Paraaortic lymph node (tissue), 1 donor: ENCODE measurements around the genes RYR1 and LGALS7B.

DNA sequence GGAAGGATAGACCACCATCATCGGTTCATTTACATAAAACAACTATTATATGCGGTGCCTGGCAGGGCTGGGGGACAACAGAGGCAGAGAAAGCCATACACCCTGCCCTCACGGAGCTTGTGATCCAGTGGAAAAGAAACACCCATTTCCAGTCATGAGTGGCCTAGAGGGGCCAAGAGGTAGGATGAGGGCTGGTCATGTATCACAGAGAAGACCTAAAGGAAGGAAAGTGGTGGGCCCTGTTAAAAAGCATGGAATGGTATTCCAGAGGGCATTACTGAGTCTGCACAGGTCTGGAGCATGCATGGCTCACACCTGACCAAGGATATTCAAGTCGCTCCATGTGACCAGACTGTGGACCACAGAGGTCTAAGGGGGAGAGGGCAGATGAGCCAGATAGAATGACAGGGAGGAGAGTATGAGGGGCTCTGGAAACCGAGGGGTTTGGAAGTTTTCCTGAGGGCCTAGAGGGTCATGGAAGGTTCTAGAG lies 2.0 kb upstream of the CATSPERG start:
- PRO-cap = no peak

- PRO-cap = bidirectional peak, plus-strand start at chr19:38335871, minus-strand start at chr19:38335683
Observed at GRCh38 chr19:38335487-38335737, 218 bp upstream of the CATSPERG start.

GRCh38 chr19:38374195-38374539 lies 204 bp upstream of the PSMD8 start:
- PRO-cap = bidirectional peak, plus-strand start at chr19:38374788, minus-strand start at chr19:38374458

GRCh38 chr19:38392773-38393251 lies 4.3 kb downstream of the SPRED3 start:
- PRO-cap = no peak

DNA sequence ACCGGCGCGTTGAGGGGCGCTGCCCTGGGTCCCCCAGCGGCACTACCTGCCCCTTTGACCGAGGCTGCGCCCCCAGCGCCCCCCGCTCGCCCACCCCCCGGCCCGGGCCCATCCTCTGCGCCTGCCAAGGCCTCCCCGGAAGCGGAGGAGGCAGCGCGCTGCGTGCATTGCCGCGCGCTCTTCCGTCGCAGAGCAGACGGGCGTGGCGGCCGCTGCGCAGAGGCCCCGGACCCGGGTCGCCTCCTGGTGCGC lies 7.1 kb downstream of the SPRED3 start:
- PRO-cap = unidirectional peak, plus-strand start at position 195 of the sequence

DNA sequence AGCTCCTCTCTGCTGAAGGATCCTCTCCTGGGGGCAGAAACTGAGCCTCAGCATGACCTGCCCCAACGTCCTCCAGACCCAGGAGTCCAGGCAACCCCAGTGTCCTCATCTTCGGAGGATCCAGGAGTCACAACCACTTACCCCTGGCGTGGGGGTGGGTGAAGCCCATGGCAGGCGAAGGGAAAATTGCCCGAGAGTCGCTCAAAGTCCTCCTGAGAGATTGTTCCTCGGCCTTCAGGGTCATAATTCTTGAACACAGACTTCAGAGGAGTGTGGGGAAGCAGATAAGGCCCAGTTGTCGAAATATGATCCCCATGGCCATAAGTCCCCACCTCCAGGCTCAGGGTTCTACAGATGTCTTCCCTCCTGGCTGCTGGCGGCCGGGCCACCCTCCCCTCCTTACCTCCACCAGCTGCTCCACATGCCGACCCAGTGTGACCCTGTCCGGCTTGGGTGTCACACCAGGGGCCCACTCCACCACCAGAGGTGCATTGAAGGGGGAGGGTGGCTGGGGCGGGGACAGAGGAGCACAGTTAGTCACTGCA lies 10.0 kb downstream of the FAM98C start:
- PRO-cap = no peak

GRCh38 chr19:38433314-38433838 lies at the start of gene RYR1:
RYR1 (plus strand) TSS chr19:38433691.
- PRO-cap = no peak

DNA sequence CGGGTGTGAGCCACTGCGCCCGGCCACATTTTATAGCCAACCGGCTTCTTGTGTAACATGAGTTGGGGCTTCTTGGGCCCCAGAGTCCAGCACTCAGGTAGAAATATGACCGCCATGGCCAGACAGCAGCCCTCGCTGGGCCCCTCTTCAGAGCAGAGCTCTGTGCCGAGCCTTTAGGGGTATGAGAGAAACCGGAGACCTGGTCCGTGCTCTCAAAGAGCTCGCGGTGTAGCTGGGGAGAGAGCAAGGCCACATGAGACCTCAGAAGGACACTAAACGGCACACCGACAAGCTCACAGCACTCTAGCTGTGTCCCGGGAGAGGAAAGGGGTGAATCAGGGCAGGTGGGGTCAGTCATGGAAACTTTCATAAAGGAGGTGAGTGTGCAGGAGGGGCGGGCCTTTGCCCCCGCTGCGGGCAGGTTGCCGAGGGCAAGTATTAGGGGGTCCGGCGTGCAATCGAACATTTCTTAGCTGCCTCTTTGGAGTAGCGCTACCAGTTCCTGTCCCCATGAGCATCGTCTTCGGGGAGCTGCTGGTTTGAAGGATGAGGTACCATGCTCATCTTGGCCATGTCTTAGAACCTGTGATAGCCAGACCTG lies 15.8 kb downstream of the ACTN4 start:
- PRO-cap = no peak

GRCh38 chr19:38664313-38665290 lies 17.2 kb downstream of the ACTN4 start:
- PRO-cap = no peak

- PRO-cap = no peak
Observed at GRCh38 chr19:38701979-38702693, 42.1 kb downstream of the CAPN12 start.

- PRO-cap = no peak
Observed at GRCh38 chr19:38727583-38727810, 16.8 kb downstream of the CAPN12 start.

DNA sequence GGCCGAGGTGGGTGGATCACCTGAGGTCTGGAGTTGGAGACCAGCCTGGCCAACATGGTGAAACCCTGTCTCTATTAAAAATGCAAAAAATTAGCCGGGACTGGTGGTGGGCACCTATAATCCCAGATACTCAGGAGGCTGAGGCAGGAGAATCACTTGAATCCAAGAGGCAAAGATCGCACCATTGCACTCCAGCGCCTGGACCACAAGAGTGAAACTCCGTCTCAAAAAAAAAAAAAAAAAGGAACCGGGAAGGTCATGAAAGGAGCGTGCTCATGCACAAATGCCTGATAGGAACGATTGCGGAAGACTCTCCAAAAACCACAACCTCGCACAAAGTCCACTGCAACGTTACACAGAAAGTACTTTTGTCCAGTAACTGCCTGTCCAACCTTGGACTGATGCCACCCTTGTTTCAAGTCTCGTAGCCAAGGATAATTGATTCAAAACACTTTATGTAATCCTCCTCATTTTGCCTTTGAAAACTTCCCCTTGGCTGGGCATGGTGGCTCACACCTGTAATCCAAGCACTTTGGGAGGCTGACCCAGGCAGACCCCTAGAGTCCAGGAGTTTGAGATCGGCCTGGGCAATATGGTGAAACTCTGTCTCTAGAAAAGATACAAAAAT lies 13.8 kb downstream of the LGALS7 start:
- PRO-cap = no peak

GRCh38 chr19:38788782-38789417 lies at the start of gene LGALS7B:
LGALS7B (plus strand) TSS chr19:38789200.
- PRO-cap = no peak

- PRO-cap = no peak
Observed at GRCh38 chr19:38792393-38793174, 3.6 kb downstream of the LGALS7B start.

GRCh38 chr19:38811851-38812291 lies 874 bp downstream of the LGALS4 start:
- PRO-cap = no peak

DNA sequence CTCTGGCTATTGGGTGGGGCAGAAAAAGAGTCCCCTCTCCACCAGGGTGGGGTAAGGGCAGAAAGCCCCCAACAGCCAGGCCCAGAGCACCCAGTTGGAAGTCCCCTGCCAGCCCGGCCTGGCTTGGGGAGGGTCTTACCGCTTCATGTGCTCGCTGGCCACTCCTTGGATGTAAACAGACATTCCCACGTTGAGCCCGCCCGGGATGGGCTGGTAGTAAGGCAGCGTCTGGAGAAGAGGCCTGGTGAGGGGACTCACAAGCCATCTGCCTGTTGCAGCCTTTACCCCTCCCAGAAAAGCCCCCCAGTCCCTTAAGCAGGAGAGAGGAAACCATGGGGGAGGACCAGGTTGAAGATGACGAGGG lies 471 bp downstream of the LGALS4 start:
- PRO-cap = no peak

DNA sequence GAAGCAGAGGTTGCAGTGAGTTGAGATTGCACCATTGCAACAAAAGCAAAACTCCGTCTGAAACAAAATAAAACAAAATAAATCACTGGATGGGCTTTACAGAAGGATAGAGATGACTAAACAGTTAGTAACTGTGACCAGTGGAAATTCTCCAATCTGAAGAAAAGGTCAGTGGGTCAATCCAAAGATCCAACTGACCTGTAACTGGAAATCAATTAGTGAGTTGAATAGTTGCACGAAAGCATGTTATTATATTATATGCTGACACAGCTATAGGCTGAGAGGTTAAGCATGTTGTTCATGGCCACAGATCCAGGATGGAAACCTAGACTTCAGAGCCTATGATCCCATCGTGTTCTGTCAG lies 1.5 kb downstream of the ECH1 start:
- PRO-cap = no peak

DNA sequence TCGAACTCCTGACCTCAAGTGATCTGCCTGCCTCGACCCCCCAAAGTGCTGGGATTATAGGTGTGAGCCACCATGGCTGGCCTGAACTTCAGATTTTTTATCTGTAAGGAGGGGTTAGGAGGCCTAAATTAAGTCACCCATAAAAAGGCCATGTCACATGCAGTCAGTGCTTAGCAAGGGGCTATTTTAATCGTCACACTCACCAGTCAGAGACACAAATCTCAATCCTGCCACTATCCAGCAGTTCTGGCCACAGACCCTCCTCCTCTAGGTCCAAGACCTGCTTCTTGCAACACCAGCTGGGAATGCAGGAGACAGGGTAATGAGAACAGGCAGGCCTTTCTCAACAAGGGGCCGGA lies 1.5 kb downstream of the FBXO27 start:
- PRO-cap = no peak

GRCh38 chr19:39154185-39155324 lies 29.0 kb downstream of the PAK4 start:
- PRO-cap = no peak

DNA sequence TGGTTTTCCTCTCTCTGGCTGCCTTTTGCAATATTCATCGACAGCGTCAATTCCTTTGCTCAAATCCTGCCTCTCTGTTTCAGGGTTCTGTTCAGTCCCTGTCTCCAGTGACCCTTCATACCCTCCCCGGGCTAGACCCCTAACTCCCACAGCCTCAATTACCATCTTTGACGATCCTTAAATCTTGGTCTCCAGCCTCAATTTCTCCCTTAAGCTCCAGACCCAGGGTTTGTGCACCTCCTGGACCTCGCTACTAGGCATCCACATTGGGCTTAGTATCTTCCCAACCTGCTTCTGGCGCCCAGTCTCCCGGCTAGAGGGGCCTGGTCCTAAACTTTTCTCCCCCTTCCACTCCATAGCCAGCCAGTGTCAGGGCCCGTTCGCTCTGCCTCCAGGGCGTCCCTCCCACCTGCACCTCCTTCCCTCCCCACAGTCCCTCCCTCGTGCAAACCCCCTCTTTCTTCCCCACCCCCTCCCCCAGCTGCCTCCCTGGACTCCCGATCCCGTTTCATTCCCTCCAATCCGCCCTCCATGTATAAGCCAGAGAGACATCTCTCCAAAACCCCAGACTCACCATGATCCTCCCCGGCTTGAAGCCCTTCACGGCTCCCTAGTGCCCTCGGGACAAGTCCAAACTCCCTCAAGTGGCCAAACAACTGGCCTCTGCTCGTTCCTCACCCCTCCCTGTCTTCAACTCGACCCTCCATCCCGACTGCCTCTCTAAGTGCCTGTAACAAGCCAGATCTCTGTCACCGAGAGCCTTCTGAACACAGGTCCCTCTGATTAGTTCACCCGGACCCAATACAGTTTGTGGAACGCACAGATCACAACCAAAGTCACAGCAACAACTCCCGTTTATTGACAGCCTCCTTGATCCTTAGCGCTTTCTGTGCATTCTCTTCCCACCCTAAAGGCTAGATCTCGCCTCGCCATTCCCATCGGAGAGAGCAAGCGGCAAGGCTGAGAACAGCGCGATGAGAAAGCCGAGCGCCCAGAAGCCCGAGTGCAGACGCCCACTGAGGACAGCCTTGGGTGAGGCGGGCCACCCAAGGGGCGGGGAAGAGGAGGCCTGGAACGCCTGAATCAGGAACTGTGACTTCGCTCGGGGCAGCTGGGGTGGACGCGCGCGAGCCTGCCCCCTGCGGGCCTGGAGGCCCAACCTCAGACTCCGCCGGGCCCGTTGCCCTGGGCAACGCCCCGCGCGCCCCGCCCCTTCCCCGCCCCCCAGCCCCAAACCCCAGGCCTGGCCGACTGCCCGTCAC lies 853 bp upstream of the SAMD4B start:
- PRO-cap = bidirectional peak, plus-strand start at position 1,095 of the sequence, minus-strand start at position 1,005 of the sequence